ENCODE results near the genes VEGFA and SLC29A1.

DNA sequence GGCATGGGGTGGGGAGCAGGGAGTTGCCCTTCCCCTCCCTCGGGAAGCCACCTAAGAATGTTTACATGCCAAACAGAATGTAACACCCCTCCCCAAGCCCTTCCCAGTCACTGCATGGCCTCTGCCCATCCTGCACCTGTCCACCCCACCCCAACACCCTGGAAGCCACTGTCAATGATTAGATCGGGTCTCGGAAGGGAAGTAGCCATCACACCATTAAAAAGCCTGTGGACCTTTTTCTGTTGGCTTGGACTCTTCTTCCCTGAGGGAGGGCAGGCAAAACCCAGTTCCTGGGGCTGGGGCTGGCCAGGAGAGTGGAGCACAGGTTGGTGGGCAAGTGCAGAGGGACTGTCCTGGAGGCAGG, 10.1 kb upstream of the SLC22A7 start:
- PRO-cap: no peak

DNA sequence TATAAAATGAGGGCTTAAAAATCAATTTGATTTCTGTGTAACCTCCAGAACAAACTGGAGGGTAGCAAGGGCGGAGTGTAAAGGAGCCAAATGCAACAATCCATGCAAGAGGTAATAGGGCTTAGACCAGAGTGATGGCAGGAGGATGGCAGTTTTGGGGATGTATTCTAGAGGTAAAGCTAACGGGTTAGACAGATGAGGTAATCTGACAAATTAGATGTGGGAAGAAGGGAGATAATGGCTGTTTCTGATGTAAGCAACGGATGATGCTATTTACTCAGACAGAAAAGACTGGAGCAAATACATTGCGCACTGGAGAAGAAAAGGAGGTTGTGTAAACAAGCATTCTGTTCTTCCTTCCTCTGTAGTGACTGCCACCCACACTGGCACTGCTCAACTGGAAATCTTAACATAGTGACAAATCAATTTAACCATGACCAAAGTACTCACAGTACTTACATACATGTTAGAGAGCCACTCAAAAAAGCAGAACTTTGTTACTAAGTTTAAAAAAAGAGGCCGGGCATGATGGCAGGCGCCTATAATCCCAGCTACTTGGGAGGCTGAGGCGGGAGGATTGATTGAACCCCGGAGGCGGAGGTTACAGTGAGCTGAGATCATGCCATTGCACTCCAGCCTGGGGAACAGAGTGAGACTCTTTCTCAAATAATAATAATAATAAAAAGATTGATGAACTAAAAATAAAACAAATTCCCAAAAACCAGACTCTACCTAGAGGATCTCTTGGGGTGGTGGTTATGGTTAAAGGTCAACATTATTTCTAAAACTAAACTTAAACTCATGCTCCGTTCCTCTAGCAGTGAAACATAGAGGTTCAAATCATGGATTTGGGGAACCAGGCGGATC, 1.9 kb downstream of the ZNF318 start:
- PRO-cap: no peak

GRCh38 chr6:43504514-43505636, 5.3 kb downstream of the LRRC73 start:
- PRO-cap: no peak

- PRO-cap: no peak
Measured at GRCh38 chr6:43522556-43523979, 6.2 kb downstream of the POLR1C start.

- PRO-cap: bidirectional peak, plus-strand start at chr6:43629440, minus-strand start at chr6:43629208; unidirectional peak, minus-strand start at chr6:43629745
Measured at GRCh38 chr6:43629322-43629844, 319 bp upstream of the GTPBP2 start.

- PRO-cap: no peak
Measured at GRCh38 chr6:43631091-43631773, 2.2 kb upstream of the GTPBP2 start.

- PRO-cap: no peak
Measured at GRCh38 chr6:43683158-43683457, 4.5 kb downstream of the MRPS18A start.

GRCh38 chr6:43770152-43771221, at the start of gene VEGFA:
Gene VEGFA (plus strand): TSS chr6:43770211.
- PRO-cap: bidirectional peak, plus-strand start at chr6:43770211, minus-strand start at chr6:43770089; unidirectional peak, plus-strand start at chr6:43770568; bidirectional peak, plus-strand start at chr6:43770775, minus-strand start at chr6:43770612; bidirectional peak, plus-strand start at chr6:43770998, minus-strand start at chr6:43770952

GRCh38 chr6:43782831-43783698, 13.1 kb downstream of the VEGFA start:
- PRO-cap: no peak

GRCh38 chr6:43789547-43790423, 19.8 kb downstream of the VEGFA start:
- PRO-cap: no peak

DNA sequence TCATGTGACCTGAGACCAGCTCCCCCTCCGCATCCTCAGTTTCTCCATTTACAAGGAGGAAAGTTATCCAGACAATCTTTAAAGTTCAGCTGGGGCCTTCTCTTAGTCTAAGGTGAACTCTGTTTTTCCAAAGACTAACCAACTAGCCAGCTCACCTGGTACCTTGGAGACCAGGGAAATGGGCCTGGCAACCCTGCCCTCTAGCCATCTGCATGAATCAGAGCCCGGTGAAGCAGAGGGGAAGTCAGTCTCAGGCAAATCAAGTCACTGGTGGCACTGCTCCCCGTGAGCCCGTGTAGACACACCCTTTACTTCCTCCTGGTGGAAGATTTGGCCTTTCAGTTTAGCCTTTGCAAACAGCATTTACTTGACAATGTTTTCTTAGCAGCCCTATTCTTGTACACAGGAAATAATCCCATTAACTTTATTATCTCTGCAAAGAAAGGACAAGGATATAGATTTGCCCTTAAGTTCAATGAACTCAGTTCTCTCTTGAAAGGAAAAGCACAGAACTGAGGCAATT, 157.7 kb downstream of the VEGFA start:
- PRO-cap: no peak

DNA sequence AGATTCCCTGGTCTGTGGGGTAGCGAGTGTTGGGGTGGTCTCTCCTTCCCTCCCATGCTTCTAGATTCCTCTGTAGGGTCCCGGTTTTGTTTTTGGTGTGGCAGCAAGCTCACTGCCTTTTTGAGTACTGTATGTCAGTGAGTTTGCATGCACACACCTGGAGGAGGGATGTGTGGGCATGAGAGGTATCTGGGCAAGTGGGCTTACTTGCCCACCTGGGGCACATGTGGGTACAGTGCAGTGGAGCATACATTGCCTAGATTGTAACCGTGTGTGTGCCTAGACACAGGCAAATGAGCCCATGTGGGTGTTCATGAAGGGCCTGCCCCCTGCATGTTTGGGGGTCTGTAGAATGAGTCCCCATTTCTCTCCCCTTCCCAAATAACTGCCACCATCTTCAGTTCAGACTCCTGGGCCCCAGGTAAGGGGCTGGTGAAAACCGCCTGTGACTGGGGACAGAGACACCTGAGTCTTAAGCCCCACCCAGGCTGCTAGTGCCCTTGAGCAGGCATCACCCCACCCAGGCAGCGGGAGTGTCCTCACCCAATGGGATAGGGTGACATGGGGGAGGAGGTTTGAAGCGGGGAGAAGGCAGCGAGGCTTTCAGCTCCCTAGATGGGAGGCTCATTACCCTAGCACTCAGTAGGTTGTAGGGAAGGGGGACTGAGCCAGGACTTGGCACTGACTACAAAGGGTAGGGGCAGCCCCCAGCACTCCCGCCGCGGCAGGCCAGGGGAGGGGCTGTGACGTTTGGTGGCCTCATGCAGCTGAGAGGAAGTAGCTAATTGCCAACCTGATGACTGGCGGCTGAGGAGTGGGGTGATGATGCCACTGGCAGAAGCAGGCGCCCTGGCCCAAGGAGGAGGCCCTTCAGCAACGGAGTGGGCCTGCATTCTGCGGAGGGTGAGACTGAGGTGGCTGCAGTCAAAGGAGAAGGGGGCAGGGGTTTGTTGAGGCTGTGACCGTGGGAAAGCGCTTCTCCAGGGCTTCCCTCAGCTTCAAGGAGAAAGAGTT, 127.1 kb downstream of the MRPL14 start:
- PRO-cap: no peak

DNA sequence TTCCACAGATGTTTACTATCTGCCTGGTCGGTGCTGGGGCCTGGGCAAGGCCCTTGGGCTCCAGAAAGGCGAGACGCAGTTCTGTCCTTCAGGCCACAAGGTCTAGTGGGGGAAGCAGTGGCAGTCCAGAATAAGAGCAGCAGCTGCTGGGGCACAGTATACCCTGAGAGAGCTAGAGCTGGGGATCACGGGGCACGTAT, 103.1 kb downstream of the MRPL14 start:
- PRO-cap: no peak

- PRO-cap: no peak
Measured at GRCh38 chr6:44084394-44085192, 42.7 kb downstream of the MRPL14 start.

DNA sequence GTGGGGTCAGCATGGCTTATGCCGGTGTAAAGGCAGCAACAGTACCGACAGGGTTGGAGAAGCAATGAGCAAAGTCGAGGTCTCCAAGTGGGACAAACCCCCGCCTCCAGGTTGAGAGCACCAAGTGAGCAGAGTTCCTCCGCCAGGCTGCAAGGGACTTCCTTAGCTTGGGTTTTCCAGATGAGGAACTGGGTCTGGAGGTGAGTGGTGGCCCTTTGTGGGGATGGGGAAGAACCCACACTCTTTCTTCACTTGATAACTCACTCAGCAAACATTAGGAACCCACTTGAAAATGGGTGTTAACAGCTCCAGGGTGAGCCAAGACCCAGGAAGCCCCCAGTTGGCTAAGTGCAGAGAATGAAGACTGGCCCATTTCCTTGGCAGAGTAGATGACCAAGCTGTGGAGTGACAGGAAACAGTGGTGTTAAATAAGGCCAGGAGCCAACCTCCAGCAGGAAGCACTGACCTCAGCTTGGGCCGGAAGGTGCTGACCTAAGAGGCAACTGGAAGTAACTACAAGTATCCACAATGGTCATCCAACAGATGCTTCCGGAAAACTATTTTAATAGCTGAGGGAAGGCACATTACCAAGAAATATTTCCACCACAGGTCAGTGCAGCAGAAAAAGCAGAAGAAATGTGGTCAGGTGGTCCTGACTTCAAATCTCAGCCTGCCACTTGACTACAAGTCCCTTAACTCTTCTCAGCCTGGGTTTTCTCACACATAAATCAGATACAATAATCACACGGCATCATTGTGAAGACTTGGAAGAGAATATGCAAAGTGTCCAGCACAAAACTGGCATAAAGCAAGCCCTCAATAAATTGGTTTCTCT, 22.7 kb downstream of the MRPL14 start:
- PRO-cap: no peak

- PRO-cap: no peak
Measured at GRCh38 chr6:44133077-44134132, 6.1 kb downstream of the TMEM63B start.

DNA sequence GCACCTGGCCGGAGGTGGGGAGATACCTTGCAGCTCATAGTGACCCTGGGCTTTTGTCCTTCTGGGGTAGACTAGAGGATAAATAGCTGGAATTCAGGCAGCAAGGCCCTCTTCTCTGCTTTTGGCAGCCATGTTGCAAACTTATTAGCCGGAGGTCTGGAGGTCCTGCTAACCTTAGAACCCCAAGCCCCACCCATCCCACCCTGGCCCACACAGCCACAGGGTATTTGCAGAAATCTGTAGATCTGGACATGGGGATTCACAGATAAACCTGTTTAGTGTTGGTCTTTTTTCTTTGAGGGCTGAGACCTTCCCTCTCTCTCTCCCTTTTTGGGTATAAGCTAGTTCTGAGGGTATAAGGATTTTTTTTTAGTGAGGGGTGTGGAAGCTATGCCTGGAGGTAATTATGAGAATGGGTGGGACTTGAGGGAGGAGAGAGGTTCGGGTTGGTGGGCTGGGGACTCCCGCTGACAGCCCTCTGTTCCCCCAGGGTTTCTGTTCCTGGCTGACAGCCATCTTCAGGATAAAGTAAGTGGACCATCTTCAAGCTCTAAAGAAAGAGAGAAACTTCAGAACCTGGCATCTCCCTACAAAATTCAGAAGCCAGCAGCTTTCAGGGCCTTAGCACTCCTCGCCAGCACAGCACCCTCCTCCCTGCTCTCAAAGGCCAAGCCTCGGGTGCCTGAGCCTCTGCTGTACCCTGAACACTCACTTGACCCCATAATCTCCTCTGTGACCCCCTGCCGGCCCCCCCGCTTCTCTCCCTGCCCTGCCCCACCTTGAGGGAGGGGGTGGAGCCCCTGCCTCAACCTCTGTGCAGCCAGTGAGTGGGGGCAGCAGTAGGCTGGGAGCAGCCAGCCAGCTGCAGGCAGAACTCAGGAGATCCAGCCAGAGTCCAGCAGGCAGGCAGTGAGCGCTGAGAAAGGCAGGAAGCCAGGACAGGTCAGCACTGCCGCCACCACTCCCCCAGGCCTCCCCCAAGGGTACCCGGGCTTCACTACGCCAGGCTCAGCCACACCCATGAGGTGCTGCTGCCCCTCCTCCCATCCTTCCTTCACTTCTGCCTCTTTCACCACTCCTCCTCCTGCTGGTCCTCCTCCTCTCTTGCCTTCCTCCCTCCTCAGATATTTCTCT, 11.0 kb downstream of the TMEM63B start:
- PRO-cap: no peak

GRCh38 chr6:44170062-44170261, 11.3 kb downstream of the CAPN11 start:
- PRO-cap: no peak

DNA sequence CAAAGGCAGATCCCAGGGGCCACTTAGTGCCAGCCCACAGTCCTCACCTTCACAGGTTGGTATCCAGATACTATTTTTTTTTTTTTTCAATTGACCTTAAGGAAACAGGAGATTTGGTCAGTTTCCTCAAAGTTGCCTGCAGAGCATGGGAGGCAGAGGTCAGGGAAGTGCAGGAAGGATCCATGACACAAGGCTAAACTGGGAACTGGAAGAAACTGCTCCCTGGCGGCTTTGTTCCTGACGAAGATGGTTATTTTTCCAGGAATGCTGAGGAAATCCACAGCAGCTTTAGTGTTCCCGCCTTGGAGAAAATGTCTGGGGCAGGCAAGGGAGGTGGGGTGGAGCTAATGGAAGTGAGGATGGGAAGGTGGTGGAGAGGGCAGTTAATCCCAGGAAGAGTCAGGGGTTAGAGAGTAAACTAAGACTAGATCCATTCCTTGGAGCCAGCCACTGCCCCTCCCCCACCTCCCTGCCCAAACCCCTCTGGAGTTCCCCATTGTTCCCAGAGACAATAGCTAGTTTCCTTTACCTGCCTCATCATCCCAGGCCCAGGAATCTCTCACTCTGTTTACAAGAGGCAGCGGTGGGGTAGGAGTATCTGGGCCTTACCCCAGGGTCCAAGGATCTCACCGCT, 14.3 kb upstream of the MYMX start:
- PRO-cap: no peak

DNA sequence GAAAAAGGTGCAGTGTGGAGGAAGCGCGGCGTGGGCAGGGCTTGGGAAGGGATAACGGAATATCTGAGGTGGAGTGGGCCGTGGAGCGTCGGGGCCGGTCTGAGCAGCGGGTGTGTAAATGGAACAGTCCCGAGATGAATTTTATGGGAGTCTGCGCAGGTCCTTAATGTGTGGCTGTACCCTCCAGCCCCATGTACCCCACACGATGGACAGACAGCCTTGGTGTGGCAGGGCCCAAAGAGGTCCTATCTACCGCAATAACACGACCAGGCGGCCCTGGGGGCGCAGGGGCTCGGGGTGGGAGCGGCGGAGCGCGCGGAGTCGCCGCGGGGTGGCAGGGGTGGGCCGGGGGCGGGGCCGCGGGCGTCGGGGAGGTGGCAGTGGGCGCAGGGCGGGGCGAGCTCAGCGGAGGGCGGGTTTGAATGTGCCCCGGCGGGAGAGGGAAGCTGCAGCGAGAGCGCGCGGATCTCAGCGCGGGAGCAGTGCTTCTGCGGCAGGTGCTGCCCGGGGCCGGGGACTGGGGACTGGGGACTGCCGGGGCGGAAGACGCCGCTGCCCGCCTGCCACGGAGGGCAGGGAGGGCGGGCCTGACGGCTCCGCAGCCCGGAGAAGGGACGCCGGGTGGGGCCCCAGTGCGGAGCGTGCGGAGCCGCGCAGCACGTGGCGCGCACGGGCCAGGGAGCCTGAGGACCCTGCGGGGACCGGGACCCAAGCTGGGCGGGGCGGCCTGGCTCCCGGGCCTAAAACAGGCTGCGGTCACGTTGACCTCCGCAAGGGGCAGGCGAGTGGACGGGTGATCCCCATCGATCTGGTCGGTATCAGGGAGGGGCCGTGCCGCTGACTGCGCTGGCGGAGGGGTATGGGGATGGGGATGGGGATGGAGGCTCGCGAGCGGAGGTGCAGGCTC, at the start of gene SLC29A1:
TSS of gene SLC29A1 (plus strand) at position 451 of the 907 bp plus-strand sequence.
- PRO-cap: bidirectional peak, plus-strand start at position 451 of the sequence, minus-strand start at position 323 of the sequence